Renal cortical epithelial cell (primary cell): Measurements from ENCODE around the genes CEND1, RPLP2, MOB2 and KRTAP5-3.

GRCh38 chr11:790005-790987 is at the start of gene CEND1:
TSS of gene CEND1 (minus strand) at chr11:790090.
- RRBS: 19% methylated on average over 14 of the region's 49 CpGs

DNA sequence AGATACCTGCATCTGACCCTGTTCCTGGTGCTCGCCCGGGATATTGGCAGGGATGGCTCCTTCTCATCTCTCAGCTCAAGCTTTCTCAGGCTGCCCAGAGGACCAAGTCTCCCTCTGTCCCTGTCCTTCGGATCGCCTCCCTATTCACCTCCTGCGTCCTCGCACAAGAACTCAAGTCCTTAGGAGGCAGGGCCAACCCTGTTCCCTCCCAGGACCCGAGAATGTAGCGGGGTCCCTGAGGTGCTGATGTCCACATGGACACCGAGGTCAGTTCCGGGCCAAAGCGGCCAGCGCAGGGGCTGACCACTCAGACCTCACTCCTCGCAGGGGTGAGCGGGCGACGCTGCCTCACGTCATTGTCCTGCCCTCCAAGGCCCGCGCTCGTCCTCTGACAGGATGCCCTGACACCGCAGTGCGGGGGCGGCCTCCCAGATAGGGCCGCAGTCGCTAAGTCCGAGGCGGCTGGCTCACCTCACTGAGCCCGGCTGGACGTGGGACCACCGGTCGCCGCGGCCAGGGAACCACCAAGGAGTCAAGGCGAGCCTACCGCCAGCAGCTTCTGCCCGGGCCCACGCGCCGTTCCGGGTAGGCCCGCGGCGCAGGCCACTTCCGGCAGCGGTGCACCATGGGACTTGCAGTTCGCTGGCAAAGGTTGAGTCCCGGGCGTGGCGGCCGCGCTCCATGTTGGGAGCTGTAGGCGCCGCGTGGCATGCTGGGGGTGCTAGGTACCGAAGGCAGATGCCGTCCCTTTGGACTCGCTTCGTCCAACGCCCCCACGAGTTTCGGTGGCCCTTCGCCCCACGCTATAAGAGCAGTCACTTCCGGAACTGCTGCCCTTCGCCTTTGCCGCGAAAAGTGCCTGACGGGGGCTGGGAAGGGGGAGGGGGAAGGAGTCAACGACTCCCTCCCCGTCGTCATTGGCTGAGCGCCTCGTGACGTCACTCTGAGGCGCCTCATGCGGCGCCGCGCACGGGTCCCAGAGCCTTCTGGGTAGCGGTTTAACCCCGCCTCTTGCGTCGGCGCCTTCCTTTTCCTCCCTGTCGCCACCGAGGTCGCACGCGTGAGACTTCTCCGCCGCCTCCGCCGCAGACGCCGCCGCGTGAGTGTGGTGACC is at the start of gene RPLP2:
Gene RPLP2 (plus strand): TSS at position 1,027 of the 1,114 bp plus-strand sequence.
- RRBS: 2% methylated on average over 11 of the region's 98 CpGs

DNA sequence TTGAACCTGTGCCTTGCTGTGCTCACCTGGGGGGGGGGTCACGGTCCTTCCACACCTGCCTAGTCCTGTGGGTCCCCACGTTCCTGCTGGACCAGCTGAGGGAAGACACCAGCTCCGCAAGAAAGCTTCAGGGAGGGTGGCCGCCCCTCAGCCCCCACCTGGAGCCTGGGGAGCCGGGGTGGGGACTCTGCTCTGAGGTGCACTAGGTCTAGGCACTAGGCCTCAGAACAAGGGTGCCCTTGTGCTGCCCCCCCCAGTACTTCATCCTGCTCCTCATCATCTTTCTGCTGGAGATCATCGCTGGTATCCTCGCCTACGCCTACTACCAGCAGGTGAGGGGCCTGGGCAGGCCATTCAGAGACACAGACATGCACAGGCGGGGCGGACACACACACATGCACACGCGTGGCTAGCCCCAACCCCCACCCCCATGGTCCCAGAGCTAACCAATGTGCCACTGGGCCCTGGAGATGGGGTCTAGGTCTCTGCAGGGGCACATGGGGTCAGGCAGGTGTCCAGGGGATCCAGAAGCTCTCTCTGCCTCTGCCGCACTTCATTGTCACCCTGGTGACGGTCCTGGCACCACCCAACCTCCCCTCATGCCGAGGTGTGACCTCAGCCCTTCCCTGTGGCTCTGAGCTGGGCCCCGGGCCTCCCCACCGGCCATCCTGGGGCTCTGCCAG is 3.9 kb downstream of the CD151 start:
- RRBS: no CpG with 5 or more reads among the region's 17 CpGs

- RRBS: no CpG with 5 or more reads among the region's 6 CpGs
These were observed 6.2 kb upstream of the CHID1 start for GRCh38 chr11:916917-917131.

- RRBS: no CpG with 5 or more reads among the region's 14 CpGs
These were observed 54.7 kb downstream of the MUC6 start for GRCh38 chr11:981772-982242.

DNA sequence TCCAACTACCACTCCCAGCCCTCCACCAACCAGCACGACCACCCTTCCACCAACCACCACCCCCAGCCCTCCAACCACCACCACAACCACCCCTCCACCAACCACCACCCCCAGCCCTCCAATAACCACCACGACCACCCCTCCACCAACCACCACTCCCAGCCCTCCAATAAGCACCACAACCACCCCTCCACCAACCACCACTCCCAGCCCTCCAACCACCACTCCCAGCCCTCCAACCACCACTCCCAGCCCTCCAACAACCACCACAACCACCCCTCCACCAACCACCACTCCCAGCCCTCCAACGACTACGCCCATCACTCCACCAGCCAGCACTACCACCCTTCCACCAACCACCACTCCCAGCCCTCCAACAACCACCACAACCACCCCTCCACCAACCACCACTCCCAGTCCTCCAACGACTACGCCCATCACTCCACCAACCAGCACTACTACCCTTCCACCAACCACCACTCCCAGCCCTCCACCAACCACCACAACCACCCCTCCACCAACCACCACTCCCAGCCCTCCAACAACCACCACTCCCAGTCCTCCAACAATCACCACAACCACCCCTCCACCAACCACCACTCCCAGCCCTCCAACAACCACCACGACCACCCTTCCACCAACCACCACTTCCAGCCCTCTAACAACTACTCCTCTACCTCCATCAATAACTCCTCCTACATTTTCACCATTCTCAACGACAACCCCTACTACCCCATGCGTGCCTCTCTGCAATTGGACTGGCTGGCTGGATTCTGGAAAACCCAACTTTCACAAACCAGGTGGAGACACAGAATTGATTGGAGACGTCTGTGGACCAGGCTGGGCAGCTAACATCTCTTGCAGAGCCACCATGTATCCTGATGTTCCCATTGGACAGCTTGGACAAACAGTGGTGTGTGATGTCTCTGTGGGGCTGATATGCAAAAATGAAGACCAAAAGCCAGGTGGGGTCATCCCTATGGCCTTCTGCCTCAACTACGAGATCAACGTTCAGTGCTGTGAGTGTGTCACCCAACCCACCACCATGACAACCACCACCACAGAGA is 58.3 kb upstream of the MUC6 start:
- RRBS: no CpG with 5 or more reads among the region's 12 CpGs

DNA sequence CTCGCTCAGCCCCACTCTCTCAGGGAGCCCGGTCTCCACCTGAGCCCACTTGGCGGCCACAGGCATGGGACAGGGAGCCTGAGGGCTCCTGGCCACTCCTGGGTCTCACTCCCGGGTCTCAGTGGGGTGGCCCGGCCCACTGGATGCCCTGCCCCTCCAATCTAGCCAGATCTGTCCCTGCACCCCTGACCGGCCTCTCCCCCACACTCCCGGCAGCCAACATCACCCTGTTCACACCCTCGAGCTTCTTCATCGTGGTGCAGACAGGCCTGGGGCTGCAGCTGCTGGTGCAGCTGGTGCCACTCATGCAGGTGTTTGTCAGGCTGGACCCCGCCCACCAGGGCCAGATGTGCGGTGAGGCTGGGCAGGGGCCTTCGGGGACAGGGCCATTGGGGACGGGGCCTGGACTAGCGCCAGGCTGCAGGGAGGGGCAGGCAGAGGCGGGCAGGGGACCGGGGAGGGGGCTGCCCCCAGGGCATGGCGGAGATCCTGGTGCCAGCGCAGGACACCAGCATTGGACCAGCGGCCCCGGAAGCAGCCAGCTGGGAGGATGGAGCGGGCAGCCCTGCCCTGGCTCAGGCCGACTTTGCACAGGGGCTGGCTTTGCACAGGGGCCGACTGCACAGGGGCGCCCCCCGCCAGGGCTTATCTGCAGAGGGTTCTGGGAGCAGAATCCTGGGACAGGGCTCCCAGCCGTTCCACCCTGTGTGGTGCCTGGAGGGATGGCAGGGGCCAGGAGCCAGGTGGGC is 8.5 kb downstream of the MUC5B start:
- RRBS: 55% methylated on average over 11 of the region's 26 CpGs

- RRBS: no CpG with 5 or more reads among the region's 44 CpGs
These were observed 11.6 kb downstream of the TOLLIP start for GRCh38 chr11:1297422-1298663.

DNA sequence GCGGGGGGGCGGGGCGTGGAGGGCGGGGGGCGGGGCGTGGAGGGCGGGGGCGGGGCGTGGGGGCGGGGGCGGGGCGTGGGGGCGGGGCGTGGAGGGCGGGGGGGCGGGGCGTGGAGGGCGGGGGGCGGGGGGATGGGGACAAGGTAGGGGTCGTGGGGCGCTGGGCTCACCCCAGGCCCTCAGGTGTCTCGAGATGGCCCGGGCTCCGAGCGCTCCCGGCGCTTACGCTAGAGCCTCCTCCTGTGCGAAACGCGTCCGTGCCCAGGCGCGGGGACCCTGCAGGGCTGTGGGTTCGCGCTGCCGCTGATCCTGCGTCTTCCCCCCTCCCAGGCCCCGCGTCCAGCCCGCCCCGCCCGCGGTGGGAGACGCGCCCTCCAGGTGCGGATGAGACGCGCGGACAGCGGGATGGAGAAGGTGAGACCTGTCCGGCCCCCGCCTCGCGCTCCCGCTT is 27.3 kb upstream of the TOLLIP start:
- RRBS: 5% methylated on average over 5 of the region's 56 CpGs

DNA sequence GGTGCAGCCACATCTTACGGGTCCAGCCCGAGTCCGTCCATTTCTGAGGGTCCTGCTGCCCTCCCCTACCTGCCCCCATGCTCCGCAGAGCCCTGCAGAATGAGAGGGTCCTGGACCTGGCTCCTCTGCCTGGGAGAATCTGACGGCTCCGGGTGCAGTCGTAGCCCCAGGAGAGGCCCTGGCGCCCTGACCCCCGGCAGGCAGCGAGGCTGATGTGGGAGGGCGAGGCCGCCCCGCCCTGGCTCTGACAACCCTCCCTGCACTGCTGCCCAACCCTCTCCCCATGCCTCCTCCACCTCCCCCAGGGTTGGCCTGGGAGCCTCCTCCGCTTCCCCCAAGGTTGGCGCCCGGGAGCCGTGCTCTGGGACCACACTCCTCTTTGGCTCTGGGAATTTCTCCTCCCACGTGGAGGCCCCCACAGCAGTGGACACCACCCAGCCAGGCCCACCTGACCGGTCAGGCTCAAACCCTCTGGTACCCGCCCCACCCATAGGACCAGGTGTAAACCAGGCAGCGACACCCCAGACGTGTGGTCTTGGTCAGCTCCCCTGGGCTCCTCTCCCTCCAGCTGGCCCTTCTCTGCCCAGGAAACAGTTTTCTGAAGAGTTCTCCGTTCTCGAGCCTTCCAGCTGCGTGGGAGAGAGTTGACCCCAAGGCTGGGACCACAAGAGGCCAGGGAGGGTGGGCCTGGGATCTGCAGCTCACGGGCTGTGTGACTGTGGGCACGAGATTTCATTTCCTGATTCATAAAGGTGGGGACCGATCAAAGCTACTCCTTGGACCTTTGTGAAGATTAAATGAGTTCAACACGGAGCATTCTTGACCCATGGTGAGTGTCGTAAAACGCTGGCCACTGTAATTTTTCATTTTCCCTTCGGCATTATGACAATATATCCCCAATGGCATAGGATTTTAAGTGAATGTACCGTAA is 39.5 kb upstream of the BRSK2 start:
- RRBS: 30% methylated on average over 6 of the region's 33 CpGs

GRCh38 chr11:1423287-1423838 is 33.6 kb downstream of the BRSK2 start:
- RRBS: no CpG with 5 or more reads among the region's 30 CpGs

DNA sequence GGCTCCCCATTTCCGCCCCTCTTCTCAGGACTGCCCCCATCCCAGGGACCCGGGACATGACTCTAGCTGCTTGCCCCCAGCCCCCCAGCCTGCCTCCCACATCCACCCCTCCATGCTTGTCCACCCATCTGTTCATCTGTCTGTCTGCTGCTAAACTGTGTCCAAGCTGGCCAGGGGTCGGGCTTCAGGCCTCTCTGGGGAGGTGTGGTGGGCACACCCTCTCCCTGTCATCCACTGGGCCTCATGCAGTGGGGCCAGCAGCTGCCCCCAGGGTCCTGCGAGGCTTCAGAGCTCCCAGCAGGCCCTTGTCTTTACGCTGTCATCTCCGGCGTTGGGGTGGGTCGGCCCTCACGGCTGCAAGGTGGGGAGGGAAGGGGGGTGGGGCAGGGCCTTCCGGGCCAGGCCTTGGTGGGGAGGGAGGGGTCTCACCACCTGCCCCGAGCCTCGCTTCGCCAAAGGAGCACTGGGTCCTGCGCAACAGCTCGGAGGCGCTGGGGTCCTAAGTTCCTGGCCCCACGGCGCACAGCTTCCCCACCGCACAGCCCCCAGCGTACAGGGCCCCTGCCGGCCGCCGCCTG is 26.8 kb downstream of the MOB2 start:
- RRBS: 47% methylated on average over 5 of the region's 23 CpGs

DNA sequence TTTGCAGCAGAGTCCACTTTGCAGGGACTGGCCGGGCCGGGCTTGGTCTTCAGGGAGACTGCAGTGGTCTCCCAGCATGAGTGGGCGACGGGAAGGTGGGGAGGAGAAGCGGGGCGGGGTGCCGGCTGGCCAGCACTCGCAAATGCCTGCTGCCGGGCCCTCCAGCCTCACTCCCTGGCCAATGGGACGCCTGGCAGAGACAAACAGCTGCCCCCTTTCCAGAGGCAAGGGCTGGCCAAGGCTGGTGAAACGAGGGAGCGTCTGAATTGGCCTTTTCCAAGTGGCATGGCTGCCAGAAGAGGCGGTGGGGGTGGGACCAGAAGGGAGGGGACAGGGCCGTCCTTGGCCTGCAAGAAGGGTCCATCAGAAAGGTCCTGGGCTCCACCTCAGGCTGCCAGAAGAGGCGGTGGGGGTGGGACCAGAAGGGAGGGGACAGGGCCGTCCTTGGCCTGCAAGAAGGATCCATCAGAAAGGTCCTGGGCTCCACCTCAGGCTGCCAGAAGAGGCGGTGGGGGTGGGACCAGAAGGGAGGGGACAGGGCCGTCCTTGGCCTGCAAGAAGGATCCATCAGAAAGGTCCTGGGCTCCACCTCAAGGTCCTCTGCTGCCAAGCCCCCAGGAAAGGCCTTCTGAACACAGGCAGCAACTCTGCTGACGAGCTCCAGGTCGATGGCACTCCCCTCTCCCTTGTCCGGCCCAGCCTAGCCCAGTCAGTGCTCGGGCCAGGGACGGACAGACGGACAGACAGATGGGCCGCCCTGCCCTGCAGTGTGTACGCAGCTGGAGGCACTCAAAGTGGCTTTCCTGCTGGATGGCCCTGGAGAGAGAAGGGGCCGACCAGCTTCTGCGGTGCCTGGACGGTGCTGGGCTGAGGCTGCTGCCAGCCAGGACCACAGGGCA is at the start of gene MOB2:
Gene MOB2 (minus strand): TSS at position 301 of the 899 bp plus-strand sequence.
- RRBS: 22% methylated on average over 5 of the region's 29 CpGs

DNA sequence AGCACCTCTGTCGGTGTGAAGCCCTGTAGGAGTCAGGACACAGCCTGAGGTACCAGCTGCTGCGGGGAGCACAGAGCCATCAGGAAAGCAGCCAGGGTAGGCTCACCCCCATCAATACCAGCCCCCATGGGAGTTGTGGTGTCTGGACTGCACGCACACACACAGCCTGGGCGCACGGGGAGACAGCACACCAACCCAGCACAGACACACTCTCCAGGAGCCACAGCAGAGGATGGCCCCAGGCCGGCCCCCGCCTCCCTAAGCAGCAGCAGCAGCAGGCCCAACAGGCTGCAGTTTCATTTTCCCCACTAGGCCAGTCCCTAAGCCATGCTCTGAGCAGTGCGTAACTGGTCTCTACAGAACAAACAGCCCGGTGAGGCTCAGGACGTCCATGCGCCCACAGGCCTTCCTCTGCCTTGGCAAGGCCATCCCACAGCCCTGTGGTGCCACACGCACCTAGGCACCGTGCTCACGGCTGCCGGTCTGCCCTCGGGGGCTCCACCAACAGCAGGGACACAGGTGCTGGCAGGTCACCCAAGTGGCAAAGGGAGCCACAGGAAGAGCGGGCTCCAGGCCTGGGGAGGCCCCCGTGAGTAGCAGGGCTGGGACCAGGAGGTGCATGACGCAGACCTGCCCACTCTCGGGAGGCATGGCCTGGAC is 1.2 kb upstream of the MOB2 start:
- RRBS: no CpG with 5 or more reads among the region's 20 CpGs

DNA sequence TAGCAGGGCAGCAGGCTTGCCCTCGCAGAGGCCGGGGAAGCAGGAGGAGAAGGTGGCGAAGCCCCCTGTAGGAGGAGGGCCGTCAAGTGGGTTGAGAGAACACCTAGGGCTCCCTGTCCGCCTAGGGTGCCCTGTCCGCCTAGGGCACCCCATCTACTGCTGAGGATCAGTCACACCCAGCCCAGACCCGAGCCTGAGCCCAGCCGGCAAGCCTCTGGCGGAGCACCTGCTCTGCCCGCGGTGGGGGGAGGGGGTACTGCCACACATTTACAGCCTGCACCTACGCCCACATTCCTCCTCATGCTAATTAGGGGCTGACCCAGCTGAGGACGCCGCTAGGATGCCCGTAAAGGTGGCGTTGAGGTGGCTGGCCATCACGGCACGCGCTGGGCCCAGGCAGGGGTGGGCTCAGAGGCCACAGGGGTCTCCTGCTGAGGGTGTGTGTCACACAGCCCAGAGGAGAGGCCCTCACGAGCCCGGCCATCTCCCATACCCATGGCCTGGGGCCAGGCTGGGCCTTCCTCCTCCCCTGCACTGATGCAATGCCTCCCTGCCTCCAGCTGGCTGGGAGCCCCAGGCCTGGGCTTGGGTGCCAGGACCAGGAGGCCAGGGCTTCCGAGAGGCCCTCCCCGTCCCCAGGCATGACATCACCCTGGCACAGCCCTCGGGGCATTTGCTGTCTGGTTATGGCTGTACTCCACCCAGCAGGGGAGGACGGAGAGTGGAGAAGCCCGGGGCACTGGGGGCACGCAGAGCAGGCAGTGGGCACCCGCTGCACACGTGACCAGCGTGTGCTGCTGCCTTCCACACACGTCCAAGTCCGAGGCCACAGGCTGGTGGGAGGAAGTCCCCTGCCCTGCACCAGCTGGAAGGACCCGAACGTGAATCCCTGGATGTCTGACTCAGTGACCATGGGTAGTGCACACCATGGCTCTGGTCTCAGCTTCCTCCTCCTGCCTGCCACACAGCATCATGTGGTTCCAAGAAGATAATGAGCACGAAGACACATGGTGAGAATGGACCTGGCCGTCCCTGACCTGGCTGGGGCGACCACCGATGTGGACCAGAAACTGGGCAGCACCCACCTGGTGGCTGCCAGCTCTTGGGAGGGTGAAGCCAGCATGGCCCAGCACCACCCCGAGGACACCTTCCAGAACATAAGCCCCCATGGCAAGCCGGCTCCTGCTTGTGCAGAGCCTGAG is 12.7 kb downstream of the DUSP8 start:
- RRBS: no CpG with 5 or more reads among the region's 40 CpGs

- RRBS: no CpG with 5 or more reads among the region's 17 CpGs
These were observed 2.8 kb downstream of the DUSP8 start for GRCh38 chr11:1569066-1569958.

GRCh38 chr11:1608397-1608725 is at the start of gene KRTAP5-3:
TSS of gene KRTAP5-3 (minus strand) at chr11:1608463.
- RRBS: no CpG with 5 or more reads among the region's 4 CpGs

- RRBS: no CpG with 5 or more reads among the region's 19 CpGs
These were observed 21.3 kb downstream of the IFITM10 start for GRCh38 chr11:1729050-1729572.

GRCh38 chr11:1749599-1750387 is 602 bp downstream of the IFITM10 start:
- RRBS: 34% methylated on average over 2 of the region's 15 CpGs

- RRBS: 83% methylated on average over 8 of the region's 29 CpGs
These were observed 1.5 kb upstream of the IFITM10 start for GRCh38 chr11:1751524-1752703.